Measurements from ENCODE around the gene SIX2.

GRCh38 chr2:43161530-43162271, 64.7 kb downstream of the ZFP36L2 start:
- RRBS: 89% methylated on average over 6 of the region's 13 CpGs

GRCh38 chr2:43162272-43162634, 64.2 kb downstream of the ZFP36L2 start:
- RRBS: 100% methylated on average over 1 of the region's 5 CpGs

DNA sequence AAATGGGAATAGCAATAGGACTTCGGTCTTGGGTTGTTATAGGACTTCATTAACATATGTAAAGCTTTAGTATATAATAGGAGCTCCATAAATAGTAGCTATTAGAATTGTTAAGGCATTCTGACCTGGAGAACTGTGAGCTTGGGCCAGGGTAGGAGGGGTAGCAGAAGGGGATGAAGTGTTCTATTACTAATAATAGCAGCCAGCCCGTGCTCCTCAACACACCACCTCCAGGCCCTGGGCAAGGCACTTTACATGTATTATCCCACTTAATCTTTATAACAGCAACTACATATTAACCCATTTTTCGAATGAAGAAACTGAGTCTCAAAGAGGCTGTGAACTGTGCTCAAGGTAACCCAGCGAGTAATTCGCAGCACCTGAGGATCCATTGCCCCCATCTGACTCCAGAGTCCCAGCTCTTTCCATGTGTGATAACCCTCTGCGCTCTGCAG, 10.5 kb downstream of the ZFP36L2 start:
- RRBS: no CpG with 5 or more reads among the region's 6 CpGs

DNA sequence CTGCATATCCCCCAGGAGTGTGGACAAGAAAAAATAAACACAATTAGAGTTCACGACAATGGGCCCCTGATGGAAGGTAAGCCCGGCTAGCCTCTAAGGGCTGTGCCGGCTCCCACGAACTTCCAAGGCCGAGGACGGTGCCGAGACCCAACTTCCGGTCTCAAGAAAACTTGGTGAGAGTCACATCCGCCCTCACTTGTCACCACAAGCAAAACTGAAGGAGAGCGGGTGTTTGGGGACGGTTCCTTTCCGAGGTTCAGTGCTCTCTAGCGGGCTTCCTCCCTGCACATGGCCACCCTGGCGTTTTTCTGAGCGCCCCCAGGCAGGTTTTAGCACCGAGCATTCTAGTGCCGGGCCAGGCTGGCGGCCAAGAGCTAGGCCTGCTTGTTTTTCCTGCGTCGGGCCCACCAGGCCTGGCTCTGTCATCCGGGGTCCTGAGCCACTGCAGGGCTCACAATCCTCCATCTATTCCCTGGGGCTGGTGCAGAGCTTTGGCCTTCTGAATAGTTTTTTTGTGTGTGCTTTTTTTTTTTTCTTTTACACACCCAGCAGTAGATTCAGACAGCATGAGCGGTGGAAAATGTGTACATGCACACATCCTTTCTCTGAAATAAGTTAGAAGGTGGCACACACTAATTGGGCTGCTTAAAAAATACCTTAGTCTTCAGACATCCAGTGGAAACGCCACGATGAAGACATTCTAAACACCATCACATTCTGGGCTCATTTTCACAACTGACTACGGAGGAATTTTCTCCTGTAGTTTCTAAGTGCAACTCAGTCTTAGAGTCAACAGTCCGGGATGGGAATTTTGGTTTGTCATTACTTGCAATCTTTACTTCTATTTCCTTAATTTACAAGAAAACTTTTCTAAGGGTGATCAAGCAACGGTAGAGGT, 6.3 kb downstream of the ZFP36L2 start:
- RRBS: 8% methylated on average over 11 of the region's 27 CpGs

GRCh38 chr2:43229147-43229765, 2.9 kb upstream of the ZFP36L2 start:
- RRBS: no CpG with 5 or more reads among the region's 7 CpGs

DNA sequence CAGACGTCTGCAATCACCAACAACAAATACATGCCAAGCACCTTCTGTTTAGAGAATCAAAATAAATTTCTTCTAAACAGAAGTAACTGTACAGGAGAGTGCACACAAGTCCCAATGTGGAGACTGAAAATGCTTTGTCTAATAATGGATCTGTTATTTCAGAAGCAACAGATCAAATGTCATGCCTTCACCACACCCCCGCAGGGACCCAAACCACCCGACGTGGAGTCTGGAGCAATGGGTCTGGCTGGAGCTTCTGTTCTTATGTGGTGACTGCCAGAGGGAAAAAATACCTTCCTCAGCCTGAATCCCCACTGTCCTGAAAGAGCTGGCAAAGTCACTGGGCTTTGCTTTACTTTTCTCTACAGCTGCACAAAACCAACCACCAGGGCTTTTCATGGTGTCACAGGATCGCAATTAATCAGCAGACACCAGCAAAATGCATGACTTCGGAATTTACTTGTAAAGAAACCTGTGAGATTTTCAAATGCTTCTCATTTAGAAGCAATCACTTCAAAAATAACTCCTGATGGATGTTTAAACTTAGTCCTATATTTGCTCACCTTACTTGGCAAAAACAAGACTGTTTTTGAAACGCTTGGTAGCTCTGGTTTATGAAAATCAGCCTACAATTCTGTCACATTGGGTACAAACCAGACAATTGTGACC, 119.1 kb upstream of the ZFP36L2 start:
- RRBS: no CpG with 5 or more reads among the region's 7 CpGs

DNA sequence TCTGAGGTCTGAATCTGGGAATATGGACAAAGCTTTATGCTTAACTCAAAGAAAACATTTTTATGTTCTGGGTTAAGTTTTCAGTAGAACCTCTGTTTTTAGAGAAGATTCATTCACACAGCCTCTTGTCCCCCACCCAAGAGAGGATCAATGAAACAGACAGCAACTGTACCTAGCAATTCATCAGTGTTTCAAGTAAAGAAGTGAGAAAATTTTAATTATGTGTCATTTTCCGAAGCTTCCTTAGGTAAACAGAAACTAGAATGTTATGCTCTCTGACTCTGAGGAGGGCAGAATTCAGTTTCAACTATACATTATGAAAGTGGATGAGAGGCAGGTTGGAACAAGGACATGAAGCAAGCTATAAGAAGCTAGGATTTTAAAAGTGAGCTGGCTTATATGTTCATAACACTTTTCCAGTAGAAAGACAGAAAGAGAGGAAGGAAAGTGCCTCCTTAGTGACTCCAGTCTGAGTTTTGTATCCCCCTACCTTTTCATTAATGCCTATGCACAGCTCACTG, 160.6 kb upstream of the ZFP36L2 start:
- RRBS: no CpG with 5 or more reads among the region's 1 CpG

DNA sequence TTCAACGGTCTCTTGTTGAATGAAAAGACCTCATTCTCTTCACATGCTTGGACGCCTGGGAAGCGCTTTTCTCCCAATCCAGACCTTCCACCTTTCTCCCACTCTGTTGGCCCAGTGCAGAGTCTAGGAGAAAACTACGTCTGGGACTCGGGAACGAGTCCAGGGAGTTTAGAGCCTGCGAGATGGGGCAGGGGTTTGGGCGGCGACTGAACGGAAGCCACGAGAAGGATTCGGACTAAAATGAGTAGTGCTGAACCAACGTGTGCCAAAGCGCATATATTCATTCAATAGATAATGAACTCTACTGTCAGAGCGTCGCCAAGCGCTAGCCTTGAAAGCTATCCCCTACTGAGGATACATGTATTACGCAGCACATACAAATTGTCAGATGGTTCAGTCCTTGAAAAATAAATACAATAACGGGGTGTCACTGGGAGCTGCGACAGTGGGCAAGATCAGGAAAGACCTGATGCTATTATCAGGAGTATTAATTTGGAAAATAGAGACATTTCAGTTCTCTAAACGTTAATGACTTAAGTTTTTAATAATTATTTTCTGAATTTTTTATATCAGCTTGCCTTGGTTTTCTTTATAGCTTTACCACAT, 521 bp upstream of the THADA start:
- RRBS: no CpG with 5 or more reads among the region's 21 CpGs

DNA sequence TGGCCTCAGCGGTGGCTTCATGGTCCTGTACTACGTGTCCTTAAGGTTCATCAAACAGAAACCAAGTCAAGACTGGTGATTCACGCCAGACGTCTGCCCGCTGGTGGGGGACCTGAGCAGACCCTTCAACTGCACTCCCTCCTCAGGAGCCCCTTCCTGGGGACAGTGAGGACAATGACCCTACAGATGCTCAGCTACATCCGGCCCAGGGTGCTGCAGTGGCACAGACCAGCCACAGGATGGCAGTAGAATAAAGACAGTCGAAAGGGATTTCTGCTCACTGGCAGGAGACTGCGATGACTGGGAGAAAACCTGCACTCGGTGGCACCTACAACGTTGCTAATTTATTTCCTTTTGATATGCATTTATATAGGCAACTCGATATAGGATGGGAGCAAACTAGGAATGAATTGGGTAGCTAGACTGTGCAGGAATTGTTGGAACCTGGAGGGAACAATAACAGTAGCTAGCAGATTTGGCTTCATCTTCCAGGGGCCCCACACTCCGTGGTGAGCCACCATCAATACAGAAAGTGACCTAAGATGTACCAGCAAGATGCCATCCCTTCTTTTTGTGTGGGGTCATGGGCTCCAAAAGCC, 39.2 kb downstream of the ABCG8 start:
- RRBS: no CpG with 5 or more reads among the region's 12 CpGs

DNA sequence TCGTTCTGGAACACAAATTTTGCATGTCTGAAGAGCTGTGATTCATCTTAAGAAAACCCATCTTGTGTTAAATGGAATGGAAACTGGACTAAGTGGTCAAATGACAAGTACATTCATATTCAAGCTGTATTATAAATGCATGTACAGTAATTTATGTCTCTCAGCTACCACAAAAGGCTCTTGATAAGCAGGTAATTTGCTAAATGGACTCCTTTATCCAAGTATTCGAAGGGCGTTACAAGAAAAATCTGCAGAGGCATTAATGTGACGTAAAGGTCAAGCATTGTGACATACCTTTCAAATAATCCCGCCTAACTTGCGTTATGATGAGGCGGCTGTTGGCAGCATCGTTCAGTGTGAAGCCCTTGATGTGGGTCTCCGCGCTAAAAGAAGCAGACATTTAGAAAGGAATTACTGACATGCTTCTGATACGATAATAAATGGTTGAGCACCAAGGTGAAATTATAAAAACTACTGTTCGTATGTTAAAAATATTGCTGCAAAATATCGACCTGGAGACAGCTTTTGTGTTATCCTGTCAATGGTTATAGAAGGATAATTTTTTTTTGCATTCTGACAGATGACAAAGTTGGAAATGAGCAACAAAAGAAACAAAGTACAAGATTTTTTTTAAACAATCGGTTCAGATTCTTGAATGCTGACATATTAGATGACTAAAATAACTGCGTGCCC, 66.8 kb downstream of the ABCG8 start:
- RRBS: no CpG with 5 or more reads among the region's 15 CpGs

DNA sequence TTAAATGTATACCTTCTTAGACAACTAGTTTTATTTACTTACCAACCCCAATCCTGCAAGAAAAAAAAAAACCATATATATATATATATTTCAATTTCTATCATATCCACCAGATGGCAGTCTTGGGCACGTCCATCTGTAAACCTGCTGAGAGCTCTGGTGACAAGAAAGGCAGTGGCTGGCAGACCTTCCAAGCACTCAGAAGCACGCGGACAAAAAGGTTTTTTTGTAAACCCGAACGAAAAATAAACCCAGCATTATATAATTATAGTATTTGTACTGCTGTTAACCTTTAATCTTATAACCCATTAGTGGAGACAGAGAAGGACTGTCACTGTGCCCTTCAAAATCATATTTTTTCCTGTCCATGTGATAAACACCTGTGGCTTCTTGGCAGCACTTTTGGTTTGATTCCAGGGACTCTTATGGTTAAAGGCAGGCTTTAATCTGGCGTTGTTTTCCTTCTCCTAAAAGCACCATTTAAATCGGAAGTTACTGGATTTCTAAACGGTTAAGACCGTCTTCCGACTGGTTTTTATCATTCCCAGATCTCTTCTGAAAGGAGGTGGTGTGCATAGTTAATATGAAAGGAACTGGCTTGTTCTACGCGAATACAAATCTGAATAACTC, 31.1 kb upstream of the SLC3A1 start:
- RRBS: no CpG with 5 or more reads among the region's 12 CpGs

- RRBS: 52% methylated on average over 12 of the region's 48 CpGs
These were observed 8.7 kb downstream of the SIX2 start for GRCh38 chr2:45000349-45001097.

DNA sequence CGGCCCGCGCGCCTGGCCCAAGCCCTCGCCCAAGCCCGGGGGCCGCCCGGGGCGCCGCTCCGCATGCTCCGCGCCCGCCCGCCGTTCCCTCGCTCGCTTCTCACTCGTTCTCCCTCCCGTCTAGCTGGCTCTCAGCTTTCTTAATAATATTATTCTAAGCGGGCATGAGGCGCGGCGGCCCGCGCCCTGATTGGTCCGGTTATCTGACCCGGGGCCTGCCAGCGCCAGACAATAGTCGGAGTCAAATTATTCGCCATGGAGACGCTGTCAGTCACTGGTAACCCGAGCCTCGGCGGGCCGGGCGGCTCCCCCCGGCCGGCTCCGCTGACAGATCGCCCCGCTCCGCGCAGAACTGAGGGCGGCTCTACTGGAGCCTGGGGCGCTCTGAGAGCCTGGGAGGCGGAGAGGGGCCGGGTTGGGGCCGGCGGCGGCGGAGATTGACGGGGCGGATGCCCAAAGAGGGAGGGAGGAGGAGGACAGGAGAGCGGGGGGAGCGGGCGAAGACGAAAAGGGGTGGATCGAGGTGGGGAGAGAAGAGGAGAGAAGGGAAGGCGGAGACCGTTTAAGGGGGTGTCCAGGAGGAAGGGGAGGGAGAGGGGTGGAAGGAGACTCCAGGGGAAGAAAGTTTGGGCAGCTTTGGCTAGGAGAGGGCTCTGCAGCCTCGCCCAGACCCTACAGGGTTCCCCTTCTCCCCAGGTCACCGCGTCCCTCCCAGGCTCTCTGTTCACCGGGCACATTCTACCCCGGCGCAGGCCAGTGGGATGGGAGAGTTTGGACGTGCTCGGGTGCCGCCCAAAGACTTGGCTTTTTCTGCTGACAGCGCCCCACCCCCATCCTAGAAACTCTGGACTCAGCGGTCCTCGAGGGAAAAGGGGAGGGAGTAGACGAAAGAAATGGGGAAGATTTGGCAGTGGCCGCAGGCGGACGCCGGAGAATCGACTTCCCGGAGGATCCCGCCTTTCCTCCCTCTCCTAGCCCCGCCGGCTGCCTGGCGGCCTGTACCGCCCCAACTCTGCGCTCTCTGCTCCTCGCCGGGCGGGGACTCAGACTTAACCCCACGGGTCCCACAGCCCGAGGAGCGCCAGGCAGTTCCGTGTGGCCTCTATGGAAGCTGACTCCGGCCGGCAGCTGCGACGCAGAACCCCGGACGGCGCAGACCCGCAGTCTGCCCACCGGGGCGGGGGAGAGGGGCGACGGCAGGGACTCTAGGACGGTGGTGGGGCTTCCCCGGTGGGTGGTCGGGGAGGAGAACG, at the start of gene SIX2:
Gene SIX2 (minus strand): TSS at position 142 of the 1,253 bp plus-strand sequence.
- RRBS: 3% methylated on average over 33 of the region's 109 CpGs

- RRBS: no CpG with 5 or more reads among the region's 11 CpGs
These were observed 49.2 kb downstream of the PRKCE start for GRCh38 chr2:45700346-45701364.

DNA sequence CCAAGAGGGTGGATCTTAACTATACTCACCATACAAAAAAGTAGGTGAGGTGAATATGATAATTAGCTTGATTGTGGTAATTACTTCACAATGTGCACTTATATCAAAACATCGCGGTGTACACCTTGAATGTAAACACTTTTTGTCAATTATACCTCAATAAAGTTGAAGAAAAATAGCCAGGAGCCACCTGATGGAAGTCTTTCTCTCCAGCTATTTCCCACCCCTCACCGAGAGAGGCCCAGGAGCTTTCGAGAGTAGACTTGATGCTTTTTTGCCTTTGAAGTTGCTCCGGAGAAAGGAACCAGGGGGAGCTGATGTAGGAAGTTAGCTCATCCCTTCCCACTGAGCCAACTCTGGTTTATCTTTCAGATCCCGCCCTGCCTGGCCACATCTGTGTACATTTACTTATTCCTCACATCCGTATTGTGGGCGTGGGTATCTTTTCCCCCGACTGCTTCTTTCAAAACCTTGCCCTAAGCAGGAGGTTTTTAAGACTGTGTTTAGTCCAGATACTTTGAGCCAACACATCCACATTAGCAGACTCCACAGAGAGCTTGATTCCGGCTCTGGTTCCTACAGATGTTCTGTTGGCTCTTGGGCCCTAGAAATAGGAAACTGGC, 91.9 kb downstream of the PRKCE start:
- RRBS: no CpG with 5 or more reads among the region's 10 CpGs

DNA sequence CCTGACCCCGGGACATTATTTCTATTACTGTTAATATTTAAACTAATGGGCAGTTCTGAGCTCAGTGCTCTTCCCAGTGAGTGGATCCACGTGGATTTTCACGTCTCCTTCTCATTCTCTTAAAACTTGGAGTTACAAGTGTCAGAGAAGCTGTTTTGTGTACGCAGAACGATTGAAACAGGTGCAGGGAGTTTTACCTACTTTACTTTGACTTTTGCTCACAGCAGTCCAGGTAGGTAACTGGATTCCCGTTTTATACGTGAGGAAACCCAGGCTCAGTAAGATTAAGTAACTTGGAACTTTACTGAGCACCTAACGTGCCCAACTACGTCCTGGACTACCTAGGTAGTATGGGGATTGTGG, 127.3 kb downstream of the PRKCE start:
- RRBS: 70% methylated on average over 1 of the region's 9 CpGs

GRCh38 chr2:45911848-45912639, 260.6 kb downstream of the PRKCE start:
- RRBS: no CpG with 5 or more reads among the region's 8 CpGs

- RRBS: no CpG with 5 or more reads among the region's 18 CpGs
These were observed 277.5 kb downstream of the PRKCE start for GRCh38 chr2:45928879-45929555.

DNA sequence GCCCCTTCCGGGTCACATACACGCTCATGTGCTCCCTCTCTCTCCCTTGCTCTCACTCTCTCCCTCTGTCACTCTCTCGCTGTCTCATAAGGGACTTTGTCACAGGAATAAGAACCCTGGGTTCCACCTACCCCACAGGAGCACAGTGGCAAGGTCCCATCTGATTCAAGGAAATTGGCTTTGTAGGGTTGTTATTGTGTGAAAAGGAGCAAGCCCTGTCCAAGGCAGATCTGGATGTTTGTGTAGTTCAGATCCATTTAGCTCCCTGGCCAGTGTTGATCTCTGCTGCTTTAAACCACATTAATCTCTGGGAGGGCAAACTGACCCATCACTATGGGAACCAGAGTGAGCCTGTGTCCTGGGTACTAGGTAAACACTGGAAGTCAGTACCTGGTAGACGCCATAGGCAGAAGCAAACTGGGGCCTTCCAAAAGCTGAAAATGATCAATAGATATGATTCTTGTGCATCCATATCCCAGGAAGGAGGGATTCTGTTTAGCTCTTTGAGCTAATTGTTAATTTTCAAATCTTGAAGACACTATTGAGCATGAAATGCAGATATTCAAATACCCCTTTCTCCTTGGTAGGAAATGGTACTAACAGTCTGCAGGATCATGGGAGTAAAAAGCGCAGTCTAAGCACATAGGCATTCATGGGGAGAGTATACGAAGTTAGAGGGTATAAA, 271.5 kb upstream of the EPAS1 start:
- RRBS: no CpG with 5 or more reads among the region's 6 CpGs

GRCh38 chr2:46311123-46311673, 14.0 kb downstream of the EPAS1 start:
- RRBS: no CpG with 5 or more reads among the region's 7 CpGs

Measured in AG09309 (cell line).